ENCODE measurements around a stretch of chr2.

GRCh38 chr2:36655474-36656030 is 41.0 kb upstream of the VIT start:
- PRO-cap = no peak

GRCh38 chr2:36921204-36922018 is 44.9 kb downstream of the STRN start:
- PRO-cap = no peak

DNA sequence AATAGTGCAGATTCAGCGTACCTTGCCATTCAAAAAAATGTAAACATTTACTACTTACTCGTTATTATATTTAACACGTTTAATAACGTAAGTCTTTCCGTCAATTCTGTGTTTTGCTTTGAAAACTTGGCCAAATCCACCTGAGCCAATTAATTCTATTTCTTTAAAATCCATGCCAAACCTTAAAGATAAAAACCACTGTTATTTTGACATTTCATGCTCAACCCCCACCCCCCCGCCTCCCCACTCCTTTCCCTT is 30.6 kb downstream of the EIF2AK2 start:
- PRO-cap = no peak

DNA sequence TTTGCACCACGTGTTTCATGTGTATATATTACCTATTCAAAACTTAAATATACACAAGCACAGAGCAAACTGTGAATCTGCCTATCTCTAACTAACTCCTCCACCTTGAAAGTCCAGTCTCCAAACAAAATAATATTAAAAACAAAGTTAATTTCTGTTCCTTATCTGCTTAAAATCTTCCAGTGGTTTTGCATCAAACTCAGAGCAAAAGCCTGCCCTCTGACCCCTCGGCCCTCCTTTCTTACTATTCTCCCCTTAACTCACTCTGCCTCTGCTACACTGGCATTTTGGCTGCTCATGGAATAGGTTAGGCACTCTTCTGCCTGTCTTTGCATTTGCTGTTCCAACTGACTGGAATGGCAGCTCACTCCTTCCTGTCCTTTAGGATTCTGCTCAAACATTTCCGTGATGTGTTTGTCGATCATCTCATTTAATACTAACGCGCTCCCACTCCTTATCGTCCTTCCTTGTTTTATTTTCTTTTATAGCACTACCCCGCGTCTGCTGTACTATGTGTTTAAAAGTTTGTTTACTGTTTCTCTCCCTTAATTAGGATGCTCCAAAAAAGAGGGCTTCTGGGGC is 861 bp downstream of the CEBPZ start:
- PRO-cap = no peak

- PRO-cap = bidirectional peak, plus-strand start at chr2:37323894, minus-strand start at chr2:37323798
Measured at GRCh38 chr2:37323688-37324190, 894 bp downstream of the PRKD3 start.

- PRO-cap = no peak
Measured at GRCh38 chr2:37566355-37567173, 104.9 kb downstream of the CDC42EP3 start.

GRCh38 chr2:37569233-37569535 is 102.3 kb downstream of the CDC42EP3 start:
- PRO-cap = no peak

- PRO-cap = no peak
Measured at GRCh38 chr2:37585866-37586770, 85.3 kb downstream of the CDC42EP3 start.

DNA sequence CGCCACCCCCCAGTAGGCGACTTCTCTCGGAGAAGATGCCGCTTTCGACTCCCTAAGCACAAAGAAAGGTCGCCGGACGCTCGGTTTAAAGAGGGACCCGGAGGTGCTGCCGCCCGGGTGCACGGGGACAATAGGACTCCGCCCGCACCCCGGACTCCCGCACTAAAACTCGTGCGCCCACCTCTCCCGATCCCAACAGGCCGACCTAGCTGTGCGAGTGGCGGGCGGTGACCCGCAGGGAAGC is 360 bp upstream of the CDC42EP3 start:
- PRO-cap = no peak

DNA sequence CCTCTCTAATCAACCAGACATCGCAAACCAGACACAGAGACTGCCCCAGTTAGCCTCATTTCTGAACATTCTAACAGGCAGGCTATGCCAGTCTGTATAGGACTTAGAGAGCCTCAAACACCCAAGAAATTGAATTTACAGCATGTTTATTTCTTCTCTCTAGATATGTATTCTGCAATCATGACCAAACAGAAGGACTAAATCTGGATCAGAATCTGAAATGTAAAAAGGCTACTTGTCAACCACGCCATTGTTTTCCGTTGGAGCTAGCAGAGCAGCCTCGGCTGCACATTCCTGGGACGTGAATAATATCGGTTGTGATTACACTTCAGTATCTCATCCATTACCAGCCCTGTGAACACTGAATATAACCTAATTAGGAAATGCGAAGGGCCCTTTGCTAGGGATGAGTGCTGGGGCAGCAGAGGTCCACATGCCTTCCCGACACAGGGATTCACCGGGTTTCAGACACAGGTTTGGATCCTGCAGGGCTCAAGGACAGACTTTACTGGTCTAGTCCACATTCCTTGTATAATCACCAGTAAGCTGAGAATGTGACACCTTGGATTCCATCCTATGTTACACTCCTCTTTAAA is 17.6 kb upstream of the CDC42EP3 start:
- PRO-cap = no peak

GRCh38 chr2:37734887-37735960 is 63.8 kb upstream of the CDC42EP3 start:
- PRO-cap = no peak

- PRO-cap = no peak
Measured at GRCh38 chr2:37758083-37758283, 86.5 kb upstream of the CDC42EP3 start.

- PRO-cap = no peak
Measured at GRCh38 chr2:37775736-37776163, 104.3 kb upstream of the CDC42EP3 start.

GRCh38 chr2:37919530-37920275 is 5.4 kb upstream of the RMDN2 start:
- PRO-cap = no peak

- PRO-cap = no peak
Measured at GRCh38 chr2:37962268-37962724, 37.2 kb downstream of the RMDN2 start.

DNA sequence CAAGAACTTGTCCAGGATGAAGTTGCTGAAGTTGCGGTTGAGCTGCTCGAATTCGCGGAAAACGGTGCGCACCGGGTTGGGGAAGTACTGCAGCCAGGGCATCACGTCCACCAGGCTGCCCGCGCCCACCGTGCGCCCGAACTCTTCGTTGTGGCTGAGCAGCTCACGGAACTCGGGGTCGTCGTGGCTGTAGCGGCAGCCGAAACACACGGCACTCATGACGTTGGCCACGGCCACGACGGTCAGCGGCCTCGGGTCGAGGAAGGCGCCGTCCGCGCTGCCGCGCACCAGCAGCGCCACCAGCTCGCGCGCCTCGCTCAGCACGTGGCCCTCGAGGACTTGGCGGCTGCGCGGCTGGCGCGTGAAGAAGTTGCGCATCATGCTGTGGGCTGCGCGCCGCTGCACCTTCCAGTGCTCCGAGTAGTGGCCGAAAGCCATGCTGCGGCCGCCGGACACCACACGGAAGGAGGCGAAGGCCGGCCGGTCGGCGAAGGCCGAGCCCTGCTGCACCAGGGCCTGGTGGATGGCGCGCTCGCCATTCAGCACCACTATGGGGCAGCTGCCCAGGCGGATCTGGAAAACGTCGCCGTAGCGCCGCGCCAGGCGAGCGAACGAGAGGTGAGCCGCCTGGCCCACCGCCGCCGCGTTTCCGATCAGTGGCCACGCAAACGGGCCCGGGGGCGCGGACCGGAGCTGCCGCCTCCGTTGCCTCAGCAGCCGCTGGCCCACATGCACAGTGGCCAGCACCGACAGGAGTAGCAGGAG is 1.2 kb downstream of the CYP1B1 start:
- PRO-cap = no peak

DNA sequence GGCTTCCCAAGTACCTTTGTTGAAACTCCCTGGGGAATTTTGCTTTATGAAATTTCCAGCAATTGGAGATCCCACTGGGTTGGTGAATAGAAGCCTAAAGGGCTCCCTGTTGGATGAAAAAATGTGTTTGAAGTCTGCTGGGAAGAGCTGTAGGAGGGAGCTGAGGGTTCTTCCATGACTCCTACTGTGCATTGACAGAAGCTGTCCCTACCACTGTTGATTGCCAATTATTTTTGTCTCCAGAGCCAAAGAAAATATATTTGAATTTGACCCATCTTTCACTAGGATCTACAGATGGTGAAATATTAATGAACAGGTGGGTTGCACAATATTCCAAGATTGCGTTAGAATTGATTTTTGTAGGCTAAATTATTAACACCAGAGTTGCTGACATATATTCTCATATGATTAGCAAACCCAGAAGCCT is 95.4 kb upstream of the CYP1B1 start:
- PRO-cap = no peak

DNA sequence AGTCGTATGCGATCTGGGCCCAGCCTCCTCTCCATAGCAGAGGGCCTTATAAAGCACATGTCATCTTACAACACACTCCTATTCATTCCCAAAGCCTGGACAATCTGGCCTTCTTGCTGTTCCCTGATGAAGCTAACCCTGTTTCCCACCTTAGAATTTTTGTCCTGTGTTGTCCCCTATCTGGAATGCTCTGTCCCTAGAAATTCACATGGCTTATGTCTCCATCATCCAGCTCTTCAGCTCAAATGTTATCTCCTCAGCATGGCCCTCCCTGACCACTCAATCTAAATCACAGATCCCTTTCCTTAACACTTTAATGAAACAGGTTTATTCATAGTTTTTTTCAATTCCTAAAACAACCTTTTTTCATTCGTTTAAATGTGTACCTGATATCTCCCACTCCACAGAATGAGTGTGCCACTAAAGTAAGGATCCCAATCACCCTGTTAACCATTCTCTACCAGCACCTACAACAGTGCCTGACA is 29.8 kb downstream of the ATL2 start:
- PRO-cap = no peak

DNA sequence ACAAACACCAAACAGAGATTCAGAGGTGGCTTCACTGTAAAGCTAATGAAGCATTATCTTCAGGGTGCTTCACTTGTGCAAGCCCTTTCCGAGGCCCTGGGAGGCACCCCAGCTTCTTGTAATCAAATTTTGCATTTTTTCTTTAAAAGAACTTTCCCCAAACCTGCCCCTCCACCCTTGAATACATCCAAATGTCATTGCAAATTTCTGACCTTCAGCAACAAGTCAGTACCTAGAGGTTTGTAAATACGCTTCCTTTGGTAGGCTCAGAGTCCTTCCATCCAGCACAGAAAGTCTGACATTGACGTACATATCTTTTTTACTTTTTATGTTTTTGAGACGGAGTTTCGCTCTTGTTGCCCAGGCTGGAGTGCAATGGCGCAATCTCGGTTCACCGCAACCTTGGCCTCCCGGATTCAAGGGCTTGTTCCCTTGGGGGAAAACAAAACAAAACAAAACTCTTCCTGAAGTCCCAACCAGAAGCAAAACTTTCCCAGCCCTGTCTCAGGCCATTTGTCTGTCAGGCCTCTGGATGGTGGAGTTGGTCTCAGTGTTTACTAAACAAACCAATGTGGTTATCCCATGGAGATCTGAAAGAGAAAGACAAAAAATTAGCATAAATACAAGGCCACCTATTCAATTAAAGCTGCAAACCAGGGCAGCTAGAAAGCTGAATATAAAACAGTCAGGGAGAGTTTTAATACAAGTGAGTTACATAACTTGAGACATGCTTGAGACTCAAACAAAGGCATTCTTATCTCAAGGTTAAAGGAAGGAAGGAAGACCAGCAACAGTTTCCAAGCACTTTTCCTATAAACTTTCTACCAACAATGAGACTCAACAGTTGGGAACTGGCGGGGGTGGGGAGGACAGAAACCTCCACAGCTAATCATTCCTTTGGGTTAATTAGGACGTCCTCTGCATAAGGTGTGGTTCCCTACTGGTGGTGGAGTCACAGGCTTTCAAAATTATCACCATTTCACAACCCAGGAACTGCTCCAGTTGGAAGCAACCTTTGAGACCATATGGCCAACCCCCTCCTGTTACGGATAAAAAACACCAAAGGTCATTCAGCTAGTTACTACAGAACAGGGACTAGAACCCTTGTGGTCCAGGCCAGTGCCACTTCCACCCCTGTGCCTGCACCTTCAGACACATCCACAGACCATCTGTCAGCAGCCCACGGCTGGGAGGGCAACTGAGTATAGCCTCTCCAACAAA is 29.7 kb upstream of the ATL2 start:
- PRO-cap = no peak

DNA sequence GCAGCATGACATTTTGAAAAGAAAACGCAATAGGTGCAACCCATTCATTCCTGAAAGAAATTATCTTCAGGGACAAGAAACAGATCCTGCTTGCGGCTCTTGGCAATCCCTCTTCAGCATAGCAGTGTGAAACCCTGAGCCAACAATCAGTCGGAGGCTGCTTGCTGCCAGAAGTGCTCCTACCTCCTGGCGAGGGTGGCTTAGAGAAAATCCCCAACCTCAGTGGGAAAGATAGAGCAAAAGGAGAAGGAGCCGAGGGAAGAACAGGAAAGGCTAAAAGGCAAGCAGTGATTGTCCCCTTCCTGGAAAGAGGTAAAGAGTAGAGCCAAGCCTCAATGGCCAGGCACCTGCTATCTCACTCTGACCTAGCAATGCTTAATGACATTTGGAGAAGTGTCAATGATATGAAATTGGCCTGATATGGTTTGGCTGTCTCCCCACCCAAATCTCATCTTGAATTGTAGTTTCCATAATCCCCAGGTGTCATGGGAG is 66.2 kb upstream of the ATL2 start:
- PRO-cap = no peak

All from left colon (tissue), 1 donor.